ENCODE measurements around the genes SUCLG2 and MITF.

GRCh38 chr3:67378945-67379859, 275.2 kb downstream of the SUCLG2 start:
- PRO-cap: no peak

DNA sequence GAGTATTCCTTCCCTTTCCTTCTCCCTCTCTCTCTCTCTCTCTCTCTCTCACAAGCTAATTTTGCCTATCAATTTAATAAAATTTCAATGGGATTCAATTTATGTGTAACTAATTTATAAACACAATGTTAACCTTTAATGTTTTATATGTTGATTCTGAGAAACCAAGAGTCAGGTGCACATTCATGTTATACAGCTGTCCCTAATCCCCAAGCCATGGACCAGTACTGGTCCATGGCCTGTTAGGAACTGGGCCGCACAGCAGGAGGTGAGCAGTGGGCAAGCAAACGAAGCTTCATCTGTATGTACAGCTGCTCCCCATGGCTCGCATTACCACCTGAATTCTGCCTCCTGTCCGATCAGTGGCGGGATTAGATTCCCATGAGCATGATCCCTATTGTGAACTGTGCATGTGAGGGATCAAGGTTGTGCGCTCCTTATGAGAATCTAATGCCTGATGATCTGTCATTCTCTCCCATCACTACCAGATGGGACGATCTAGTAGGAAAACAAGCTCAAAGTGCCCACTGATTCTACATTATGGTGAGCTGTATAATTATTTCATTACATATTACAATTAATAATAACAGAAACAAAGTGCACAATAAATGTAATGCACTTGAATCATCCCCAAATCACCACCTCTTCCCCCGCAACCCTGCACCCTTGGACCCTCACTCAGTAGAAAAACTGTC, 178.3 kb downstream of the SUCLG2 start:
- PRO-cap: no peak

DNA sequence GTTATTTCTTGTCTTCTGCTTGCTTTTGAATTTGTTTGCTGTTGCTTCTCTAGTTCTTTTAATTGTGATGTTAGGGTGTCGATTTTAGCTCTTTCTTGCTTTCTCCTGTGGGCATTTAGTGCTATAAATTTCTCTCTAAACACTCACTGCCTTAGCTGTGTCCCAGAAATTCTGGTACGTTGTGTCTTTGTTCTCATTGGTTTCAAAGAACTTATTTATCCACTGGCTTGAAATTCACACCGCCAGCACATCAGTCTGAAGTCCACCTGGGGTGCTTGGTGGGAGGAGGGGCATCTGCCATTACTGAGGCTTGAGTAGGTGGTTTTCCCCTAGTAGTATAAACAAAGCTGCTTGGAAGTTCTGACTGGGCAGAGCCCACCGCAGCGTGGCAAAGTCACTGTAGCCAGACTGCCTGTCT, 114.3 kb downstream of the SUCLG2 start:
- PRO-cap: no peak

GRCh38 chr3:67650093-67650443, 4.3 kb downstream of the SUCLG2 start:
- PRO-cap: no peak

DNA sequence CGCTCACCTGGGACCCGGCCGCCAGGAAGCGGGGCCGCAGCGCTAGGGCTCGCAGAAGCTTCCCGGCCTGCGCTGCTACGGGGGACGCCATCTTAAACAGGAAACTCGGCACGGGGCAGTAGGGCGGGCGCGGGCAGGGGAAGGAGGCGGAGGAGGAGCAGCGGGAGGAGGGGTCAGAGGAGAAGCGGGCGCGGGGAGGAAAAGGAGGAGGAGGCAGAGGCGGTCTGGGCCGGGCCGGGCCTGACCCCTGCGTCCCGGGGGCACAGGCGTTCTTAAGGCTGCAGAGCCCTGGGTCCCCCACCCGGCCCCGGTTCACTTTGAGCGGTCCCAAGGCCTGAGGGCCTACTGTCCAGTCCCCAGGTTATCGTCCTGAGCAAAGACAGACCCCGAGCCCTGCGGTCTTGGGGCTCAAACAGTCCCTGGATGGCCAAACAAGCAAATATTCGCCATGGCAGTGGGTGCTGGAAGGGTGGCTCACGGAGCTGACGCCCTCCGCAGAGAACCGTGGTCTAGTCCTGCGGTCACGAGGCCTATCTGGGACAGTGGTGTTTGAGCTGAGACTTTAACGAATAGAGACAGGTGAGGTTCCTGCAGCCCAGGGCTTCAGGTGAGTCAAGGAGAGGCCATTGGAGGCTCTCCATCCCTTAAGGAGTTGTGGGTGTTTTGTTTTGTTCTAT, at the start of gene SUCLG2:
TSS of gene SUCLG2 (minus strand) at position 117 of the 677 bp plus-strand sequence.
- PRO-cap: bidirectional peak, plus-strand start at position 176 of the sequence, minus-strand start at position 94 of the sequence

- PRO-cap: no peak
Observed at GRCh38 chr3:67655173-67655425, 687 bp upstream of the SUCLG2 start.

GRCh38 chr3:67875312-67875669, 128.8 kb upstream of the TAFA1 start:
- PRO-cap: no peak

- PRO-cap: no peak
Observed at GRCh38 chr3:69043707-69043950, 8.5 kb downstream of the TMF1 start.

GRCh38 chr3:69079028-69079699, 1.0 kb downstream of the UBA3 start:
- PRO-cap: no peak

DNA sequence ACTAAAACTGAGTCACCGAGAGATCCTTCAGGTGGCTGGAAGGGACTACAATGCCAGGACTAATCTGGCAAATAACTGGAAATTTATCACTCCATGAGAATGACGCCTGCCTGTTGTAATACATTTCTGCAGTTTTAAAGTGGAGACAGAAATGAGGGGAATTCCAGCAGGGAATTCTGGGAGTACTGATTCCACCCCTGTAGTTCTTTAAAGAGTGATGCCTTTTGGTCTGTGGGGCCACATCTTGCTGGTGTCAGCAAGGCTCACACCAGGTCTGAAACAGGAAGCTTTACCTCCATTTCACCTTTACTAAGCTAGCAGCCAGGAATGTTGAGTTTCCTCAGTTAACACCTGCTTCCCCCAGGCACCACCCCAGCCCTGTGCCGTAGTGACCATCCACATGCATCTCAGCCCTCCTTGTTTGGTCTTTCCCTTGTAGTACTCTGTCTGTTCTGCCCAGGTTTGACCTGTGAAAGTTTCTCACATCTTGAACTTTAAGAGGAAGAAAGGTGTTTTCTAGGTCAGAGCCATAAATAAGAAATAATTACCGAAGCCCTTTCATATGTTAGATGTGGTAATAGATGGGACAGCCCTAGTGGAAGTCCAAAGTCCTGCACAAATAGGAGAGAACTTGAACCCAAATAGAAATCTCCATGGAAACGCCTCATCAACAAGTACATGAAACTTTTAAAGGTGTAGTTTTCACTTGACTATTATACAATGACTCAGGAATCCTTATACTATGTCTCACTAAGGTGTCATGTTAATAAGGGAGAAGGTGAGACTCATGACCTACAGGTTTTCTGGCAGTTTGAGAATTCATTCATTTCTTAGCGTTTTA, 56.8 kb upstream of the LMOD3 start:
- PRO-cap: no peak

- PRO-cap: no peak
Observed at GRCh38 chr3:69199280-69199817, 77.0 kb upstream of the LMOD3 start.

GRCh38 chr3:69200033-69201243, 78.0 kb upstream of the LMOD3 start:
- PRO-cap: bidirectional peak, plus-strand start at chr3:69200986, minus-strand start at chr3:69200891

- PRO-cap: no peak
Observed at GRCh38 chr3:69320576-69321497, 65.1 kb downstream of the FRMD4B start.

DNA sequence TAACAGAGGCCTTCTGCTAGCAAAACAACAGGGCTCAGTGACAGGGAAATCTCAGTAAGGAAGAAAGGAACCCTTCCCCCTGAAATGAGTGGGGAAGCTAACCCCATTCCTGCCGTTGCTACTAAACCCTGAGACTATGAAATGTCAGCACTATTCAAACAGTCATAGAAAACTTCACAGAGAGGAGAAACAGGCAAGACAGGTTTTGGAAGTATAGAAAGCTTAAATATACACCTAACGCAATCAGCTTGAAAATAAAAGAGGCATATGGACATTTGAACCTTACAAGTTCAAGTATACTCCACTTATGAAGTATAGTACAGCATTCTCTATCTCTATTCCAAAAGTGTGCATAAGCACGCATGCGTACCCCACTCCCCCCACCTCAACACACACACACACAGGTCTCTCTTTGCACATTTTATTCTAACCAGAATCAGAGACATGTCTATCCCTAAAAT, 17.6 kb upstream of the FRMD4B start:
- PRO-cap: no peak

GRCh38 chr3:69739409-69740121, at the start of gene MITF:
Gene MITF, plus strand, starts transcription at chr3:69739464.
- PRO-cap: bidirectional peak, plus-strand start at chr3:69739482, minus-strand start at chr3:69739248

- PRO-cap: no peak
Observed at GRCh38 chr3:70011598-70012063, 272.4 kb downstream of the MITF start.

DNA sequence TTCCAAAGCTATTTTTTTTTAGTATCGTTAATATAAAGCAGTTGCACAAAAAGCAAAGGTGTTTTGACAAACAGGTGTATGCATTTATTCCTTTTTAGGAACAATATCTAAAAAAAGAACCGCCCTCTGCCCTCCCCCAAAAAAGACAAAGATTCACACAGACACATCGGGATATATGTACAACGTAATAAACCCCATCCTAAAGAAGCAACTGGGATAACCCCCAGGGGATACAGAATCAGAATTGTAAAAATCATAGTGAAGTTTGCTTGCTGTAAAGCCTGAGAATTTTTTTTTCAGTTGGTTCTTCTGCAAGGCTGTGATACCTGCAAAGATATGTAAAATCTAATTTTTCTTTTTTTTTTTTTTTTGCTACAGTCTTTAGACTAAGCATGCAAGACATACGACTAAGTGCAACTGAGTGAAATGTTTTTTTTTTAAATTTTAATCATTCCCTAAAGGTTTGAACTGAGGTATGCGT, 627.4 kb downstream of the FOXP1 start:
- PRO-cap: no peak

DNA sequence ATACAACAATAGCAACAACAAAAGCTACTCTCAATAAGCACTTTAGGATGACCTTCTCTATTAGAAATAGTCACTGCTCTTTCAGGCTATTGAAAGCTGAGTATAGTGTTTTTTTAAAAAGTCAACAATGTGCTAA, 517.9 kb downstream of the FOXP1 start:
- PRO-cap: no peak

DNA sequence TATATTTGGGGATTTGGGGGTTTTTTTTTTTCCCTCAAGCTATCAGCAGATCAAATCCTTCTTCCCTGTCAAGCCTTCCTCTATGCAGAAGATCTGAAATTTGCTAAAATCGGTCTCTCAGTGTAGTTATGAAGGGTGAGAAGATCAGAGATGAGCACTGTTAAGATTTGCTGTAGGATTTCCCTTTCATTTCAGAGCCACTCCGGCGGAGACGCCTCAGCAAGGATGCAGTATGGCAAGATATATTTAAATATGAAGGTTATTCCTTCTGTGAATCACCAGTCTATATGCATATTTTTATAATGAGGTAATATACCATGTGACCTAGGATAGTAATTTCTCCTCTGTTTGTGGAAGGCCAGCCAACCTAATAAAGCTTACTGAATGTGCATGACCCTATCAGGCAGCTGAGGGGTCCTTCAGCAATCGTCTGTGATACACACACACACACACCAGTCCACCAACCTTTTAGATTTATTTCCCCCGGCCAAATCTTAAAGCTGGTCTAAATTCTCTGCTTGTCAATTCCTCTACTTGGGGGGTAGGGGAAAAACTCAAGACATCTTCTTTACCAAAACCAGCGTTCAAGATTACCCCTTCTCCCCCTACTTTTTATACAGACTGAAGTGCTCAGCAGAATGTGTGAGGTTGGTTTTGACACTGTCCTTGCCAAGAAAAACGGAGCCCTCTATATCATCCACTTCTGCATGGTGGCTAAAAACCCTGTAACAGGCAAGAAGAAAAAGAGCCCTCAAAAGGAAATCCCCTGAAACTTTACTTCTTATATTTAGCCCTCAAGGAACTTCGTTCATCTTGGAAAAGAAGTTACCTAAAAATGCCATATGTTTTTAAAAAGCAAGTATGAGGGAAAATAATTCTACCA, 473.9 kb downstream of the FOXP1 start:
- PRO-cap: no peak

- PRO-cap: no peak
Observed at GRCh38 chr3:71119977-71120554, 463.5 kb downstream of the FOXP1 start.

Data from left cardiac atrium (tissue), 1 donor.